ENCODE measurements around a stretch of chr18.

- PRO-cap = no peak
CAGE:
- cytosol, long polyA plus RNA = no peak
- long polyA plus RNA = no peak
- nucleus, long polyA plus RNA = no peak
These were observed 137.2 kb upstream of the GATA6 start for GRCh38 chr18:22032123-22032705.

DNA sequence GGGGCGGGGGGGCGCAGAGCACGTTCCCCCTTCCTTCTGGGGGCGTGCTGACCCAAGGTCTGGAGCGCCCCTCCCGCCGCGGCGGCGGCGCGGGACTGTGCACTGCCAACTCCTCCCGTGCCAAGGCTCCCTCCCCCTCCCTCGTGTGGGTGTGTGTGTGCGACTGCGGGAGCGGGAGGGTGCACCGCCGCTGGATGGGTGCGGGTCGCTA is 513 bp upstream of the GATA6 start:
- PRO-cap = no peak
CAGE:
- cytosol, long polyA plus RNA = no peak
- long polyA plus RNA = no peak
- nucleus, long polyA plus RNA = no peak

DNA sequence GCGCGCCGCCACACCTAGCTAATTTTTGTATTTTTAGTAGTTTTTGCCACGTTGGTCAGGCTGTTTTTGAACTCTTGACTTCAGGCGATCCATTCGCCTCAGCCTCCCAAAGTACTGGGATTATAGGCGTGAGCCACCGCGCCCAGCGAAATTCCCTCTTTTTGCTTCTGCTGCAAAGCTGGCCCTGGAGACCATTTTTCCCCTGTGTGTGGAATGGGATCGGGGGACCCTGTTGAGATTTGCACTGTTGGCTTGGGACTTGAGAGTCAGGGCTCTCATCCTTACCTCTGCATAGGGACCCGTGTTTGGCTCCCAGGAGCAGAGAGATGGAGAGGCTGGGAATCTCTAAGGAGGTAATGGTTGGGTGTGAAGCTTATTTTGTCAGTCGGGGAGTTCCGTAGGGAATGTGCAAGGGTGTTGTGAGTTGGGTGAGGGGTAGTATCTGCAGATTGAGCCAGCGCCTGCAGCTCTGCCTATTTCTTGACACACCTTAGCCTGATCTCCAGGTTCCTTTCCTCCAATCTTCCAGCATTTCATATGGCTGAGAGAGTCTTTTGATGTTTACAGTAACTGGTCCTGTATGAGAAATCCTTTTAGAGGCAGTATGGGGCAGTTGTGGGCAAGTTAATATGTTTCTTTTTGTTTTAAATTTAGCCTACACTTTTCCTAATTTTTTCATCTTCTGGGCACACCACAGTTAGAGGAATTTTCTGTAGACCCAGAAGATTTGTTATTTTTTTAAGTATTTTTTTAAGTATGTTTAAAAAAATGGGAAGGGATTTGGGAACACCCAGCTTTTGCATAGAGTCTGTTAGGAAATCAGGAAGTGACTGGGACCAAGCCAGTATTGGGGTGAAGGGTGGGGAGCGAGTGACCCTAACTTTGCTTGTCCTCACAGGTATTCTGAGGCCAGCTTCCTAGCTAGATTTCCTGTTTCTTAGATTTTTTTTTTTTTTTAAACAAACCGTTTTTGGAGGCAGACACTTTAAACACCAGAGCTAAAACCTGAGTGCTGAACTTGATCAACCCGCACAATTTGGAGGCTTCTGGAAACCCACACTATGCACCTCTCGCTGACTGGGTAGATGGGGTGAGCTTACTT is 4.7 kb downstream of the GATA6 start:
- PRO-cap = no peak
CAGE:
- cytosol, long polyA plus RNA = no peak
- long polyA plus RNA = no peak
- nucleus, long polyA plus RNA = no peak

GRCh38 chr18:22185659-22186115 is 16.3 kb downstream of the GATA6 start:
- PRO-cap = no peak
CAGE:
- cytosol, long polyA plus RNA = no peak
- long polyA plus RNA = no peak
- nucleus, long polyA plus RNA = no peak

DNA sequence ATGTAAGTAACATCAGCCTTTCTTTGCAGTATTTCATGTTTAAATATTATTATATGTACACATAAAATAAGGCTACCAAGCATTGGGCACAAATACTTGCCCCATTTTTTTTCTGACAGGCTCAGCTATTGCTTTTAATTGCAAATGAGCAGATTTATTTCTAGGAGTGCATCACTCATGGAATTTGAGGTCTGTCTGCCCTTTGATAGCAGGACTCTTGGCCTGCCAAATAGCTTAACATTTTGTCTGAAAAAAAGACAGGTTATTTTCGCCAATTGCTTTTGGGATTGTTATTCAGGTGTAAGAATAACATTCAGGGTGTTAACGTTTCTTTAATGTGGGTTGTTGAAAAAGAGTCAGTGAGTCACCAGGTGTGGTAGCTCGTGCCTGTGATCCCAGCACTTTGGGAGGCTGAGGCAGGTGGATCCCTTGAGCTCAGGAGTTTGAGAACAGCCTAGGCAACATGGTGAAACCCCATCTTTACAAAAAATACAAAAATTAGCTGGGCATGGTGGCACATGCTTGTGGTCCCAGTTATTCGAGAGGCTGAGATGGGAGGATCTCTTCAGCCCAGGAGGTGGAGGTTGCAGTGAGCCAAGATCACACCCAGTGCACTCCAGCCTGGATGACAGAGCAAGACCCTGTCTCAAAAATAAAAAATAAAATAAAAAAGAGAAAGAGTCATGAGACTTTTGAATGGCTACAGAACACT is 26.9 kb downstream of the GATA6 start:
- PRO-cap = no peak
CAGE:
- cytosol, long polyA plus RNA = no peak
- long polyA plus RNA = no peak
- nucleus, long polyA plus RNA = no peak

GRCh38 chr18:22200518-22201402 is 31.4 kb downstream of the GATA6 start:
- PRO-cap = no peak
CAGE:
- cytosol, long polyA plus RNA = no peak
- long polyA plus RNA = no peak
- nucleus, long polyA plus RNA = no peak

DNA sequence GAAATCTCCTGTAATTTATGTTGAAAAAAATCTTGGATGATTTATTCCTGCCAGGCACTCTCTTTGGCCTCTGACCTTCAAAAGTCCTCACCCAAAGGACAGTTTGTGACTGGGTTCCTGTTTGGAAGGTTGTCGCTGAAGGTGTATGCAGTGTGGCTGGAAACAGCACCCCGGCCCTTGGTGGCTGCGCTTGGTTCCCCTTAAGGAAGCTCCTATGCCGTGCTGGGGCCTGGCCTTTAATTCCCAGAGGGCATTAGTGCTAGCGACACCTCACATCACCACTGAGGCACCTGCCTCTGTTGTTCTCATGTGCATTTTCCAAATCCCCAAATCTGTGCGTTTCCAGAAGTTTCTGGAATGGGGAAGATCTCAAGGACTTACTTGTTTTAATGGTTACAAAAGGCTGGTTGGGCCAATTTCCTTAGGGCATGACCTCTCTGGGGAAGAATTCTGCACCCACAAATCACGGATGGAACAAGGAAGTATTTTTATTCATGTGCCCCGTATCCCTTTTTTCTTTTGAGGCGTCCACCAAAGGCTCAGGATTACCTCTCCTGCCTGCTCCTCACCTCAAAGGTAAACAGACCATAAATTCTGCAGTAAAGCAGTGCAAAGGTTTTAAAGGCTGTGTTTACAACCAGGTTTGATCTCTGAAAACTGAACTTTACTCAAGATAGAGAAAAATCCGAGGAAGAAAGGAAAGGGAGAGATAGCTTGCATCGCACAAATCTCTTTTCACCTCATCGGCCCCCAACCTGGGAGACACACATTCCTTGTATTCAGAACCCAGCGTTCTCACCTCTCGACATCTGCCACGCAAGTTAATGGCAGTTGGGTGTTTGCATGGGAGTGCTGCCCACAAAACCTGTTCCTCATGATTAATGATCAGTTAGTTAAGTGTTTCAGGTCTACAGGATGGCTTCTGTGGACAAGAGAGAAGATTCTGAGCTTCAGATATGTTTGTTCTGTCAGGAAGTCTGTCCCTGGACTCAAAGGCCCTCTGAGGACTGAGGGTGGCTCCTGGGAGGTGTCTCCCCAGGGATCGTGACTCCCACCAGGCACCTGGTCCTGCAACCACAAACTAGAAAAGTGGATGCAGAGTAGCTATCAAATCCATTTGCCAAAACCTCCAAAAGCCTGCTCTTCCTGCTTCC is 72.4 kb downstream of the GATA6 start:
- PRO-cap = no peak
CAGE:
- cytosol, long polyA plus RNA = no peak
- long polyA plus RNA = no peak
- nucleus, long polyA plus RNA = no peak

DNA sequence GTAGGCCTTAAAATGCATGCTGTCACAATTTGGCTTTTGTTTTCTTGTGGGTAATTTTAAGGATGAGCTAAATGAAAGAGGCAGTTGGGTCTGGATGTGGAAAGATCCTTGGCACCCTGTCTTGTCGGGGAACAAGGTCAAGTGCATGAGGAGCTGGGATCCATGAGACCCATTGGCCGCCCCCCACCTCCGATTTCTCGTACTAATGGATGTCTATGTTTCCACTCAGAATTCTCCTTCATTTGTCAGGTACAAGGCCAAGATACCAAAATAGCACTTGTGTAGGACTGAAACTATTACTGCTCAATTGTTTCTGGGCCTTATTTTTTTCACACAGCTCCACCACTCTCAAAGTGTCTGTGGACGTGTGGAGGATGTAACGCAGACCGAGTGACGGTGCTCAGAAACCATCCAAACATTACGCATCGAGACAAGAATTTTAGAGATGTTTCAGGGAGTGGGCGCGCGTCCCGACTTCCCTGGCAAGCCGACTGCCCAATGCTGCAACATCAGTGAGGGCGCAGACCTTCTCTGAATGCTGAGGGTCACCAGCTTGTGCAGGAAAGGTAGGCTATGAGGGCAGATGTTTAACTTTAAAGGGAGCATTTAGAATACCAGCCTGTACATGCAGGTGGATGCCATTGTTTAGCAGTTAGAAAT is 108.3 kb downstream of the GATA6 start:
- PRO-cap = no peak
CAGE:
- cytosol, long polyA plus RNA = no peak
- long polyA plus RNA = no peak
- nucleus, long polyA plus RNA = no peak

DNA sequence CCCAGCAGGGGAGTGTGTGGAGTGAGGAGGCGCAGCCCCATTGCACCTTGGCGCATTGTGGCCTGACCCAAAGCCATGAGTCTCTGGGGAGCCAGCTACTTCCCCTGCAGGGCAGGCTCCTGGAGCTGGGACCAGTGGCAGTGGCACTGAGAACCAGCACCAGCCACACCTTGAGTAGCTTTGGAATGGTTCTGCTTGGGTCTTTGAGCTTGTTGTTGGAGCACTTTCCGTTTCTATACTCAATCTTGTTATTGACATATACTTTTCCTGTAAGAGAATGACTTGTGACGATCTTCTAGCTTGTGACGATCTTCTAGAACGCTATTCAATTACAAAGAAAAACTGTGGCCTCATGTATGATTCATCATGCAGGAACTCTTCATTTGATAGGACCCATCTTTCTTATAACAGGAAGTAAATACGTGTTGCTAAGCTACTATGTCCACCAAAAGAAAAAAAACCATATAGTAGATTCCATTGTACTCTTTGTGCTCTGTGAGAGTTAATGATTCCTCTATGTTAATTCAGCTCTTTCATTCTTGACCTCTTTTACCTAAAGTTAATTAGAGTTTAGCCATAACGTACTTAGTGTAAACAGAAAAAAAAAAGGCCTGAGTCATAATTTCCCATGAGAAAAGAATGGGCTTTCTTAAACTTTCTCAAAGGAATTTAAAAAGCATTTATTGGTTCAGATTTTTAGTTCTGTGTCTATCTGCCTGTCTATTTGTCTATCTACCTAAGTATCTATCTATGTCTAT is 113.1 kb downstream of the GATA6 start:
- PRO-cap = no peak
CAGE:
- cytosol, long polyA plus RNA = no peak
- long polyA plus RNA = no peak
- nucleus, long polyA plus RNA = no peak

DNA sequence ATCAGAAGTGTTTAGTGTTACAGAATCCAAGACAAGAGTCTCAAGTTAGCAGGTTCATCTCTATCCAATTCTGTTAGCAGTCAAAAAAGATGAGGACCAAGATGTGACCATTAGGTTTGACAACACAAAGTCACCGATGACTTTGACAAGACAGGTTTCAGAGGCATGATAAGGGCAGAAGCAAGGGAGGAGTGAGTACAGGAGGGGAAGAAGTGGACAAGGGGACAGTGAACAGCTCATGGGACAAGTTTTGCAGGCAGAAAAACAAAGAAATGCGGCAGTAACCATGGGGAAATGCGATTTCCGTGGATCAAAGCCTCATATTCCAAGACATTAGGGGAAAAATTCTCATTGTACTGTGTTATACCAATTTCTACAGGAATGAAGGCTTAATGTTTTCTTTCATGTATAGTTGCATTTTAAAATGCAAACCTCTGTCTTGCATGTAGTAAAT is 109.1 kb downstream of the CTAGE1 start:
- PRO-cap = no peak
CAGE:
- cytosol, long polyA plus RNA = no peak
- long polyA plus RNA = no peak
- nucleus, long polyA plus RNA = no peak

DNA sequence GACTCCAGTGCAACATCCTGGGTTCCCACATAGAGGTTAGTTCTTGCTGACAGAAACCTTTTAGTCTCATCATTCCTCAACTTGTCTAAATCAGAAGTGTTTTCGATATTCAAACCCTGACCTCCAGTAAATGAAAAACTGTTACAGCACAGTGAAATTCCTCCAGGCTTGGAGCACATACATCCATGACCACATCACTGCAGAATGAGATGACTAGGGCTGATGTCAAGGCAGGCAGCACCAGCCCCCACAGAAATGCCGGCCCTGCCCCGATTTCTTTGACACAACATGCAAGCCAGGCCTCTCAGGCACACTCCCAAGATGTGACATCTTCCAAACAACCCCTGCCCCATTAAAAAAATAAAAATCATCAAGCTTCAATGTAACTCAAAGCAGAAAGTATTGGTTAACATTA is 103.3 kb downstream of the CTAGE1 start:
- PRO-cap = no peak
CAGE:
- cytosol, long polyA plus RNA = no peak
- long polyA plus RNA = no peak
- nucleus, long polyA plus RNA = no peak

DNA sequence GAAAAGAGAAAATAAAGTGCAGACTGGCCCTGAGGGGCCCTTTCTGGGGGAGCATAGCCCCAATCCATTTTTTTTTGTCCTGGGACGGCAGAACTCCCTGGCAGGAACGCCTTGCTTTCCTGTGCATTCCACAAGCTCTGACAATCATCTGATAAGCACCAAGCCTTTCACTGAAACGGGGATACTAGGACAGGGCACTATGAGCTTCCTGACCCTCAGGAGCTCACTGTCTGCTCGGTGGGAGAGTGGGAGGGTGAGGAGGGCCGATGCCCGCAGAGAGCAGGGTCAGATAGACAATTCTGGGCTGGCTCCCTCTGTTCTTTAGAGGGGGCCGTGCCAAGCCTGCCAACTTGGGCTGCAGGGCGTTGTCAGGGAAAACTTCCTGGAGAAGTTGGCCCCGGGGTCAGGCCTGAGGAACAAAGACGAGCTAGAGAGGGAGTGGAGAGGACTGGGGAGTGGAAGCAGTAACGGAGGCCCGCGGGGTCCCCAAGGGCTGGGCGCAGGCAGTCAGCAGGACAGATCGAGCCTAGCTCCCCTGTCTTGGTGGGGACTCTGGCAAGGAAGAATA is 82.0 kb downstream of the CTAGE1 start:
- PRO-cap = no peak
CAGE:
- cytosol, long polyA plus RNA = no peak
- long polyA plus RNA = no peak
- nucleus, long polyA plus RNA = no peak

GRCh38 chr18:22388884-22389270 is 28.8 kb downstream of the CTAGE1 start:
- PRO-cap = no peak
CAGE:
- cytosol, long polyA plus RNA = no peak
- long polyA plus RNA = no peak
- nucleus, long polyA plus RNA = no peak

GRCh38 chr18:22490641-22490973 is 72.9 kb upstream of the CTAGE1 start:
- PRO-cap = no peak
CAGE:
- cytosol, long polyA plus RNA = no peak
- long polyA plus RNA = no peak
- nucleus, long polyA plus RNA = no peak

- PRO-cap = no peak
CAGE:
- cytosol, long polyA plus RNA = no peak
- long polyA plus RNA = no peak
- nucleus, long polyA plus RNA = no peak
These were observed 86.0 kb upstream of the CTAGE1 start for GRCh38 chr18:22503677-22504247.

GRCh38 chr18:22626802-22627071 is 209.0 kb upstream of the CTAGE1 start:
- PRO-cap = no peak
CAGE:
- cytosol, long polyA plus RNA = no peak
- long polyA plus RNA = no peak
- nucleus, long polyA plus RNA = no peak

- PRO-cap = no peak
CAGE:
- cytosol, long polyA plus RNA = no peak
- long polyA plus RNA = no peak
- nucleus, long polyA plus RNA = no peak
These were observed 42.2 kb downstream of the RBBP8 start for GRCh38 chr18:22975306-22975735.

DNA sequence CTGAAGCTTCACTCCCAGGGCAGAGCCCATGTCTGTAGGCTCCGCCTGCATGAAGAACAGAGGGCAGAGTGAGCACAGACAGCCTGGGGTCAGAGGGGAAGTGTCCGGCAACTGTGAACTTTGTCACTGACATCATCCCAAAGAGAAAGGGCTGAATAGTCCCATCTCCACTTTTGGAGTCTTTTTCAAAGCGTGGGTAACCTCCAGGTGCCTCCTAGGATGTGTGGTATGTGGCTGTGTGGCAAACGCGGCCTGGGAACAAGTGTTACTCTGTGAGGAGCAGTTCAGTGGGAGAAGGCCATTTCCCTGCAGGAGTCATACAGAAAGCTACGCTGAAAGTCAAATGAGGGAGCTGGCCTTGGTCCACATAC is 54.5 kb downstream of the CABLES1 start:
- PRO-cap = no peak
CAGE:
- cytosol, long polyA plus RNA = no peak
- long polyA plus RNA = no peak
- nucleus, long polyA plus RNA = no peak

GRCh38 chr18:23227845-23229035 is 93.0 kb downstream of the CABLES1 start:
- PRO-cap = no peak
CAGE:
- cytosol, long polyA plus RNA = no peak
- long polyA plus RNA = no peak
- nucleus, long polyA plus RNA = no peak

DNA sequence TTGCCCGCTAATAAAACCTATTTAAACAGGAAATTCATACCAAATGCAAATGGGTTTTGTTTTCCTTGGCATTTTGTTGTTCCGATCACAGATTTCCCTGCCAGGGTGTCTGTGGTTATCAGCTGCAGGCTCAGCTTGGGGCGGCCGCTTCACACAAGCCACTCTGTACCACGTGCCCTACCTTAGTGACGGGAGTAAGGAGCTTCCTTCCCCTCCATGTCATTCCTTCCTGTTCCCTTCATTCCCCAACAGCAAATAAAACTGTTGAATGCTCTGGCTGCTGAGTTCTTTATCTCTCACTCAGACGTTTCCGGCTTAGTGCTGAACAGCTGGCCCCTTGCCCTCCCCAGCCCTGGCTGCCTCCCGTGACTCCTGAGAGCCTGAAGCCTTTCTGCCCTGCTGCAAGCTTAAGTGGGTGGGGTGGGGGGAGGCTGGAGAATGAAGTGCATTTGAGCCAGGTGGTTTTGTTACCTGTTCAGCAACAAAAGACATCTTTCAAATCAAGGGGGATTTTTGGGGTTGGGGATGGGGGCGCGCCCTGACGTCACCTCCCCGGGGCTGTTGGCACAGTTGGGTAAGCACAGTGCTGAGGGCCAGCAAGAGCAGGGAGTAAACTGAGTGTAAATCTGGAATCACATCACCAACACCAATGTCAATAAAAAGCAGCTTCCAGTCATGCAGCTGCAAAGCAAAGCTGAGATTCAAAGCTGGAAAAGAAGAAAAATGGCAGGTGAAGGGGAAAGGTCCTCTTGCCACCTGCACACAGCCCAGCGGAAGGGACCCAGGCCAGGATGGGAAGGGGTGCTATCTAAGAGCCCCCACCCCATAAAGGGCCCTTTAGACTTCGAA is 125.1 kb downstream of the CABLES1 start:
- PRO-cap = no peak
CAGE:
- cytosol, long polyA plus RNA = no peak
- long polyA plus RNA = no peak
- nucleus, long polyA plus RNA = no peak